Zone of skin (tissue), 1 donor: Measurements from ENCODE around the genes HTRA1, GPR26 and CPXM2.

DNA sequence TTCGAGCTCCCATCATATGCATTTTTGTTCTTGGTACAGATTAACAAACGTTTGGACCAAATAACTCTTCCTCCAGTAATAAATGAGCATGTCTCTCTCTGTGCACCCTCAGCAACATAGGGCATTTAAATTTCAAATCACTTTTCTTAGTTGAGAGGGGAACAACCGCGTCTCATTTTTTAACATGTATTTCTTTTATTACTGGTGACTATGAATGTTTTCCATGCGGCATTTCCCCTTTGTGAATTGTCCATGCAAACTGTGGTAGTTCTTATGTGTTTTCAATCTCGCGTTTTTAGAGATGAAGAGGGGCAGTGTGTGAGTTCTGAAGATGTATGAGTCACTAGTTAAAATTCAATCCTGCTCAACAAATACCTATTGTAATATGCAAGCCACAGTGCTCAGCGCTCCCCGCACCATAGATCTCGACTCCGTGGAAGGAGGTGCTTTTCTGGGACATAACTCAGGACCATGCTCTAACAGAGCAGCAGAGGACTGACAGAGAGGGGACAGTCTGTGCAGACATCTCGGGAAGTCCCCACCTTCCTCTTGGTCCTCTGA lies 43.0 kb upstream of the PLEKHA1 start:
- RRBS: no CpG with 5 or more reads among the region's 12 CpGs

GRCh38 chr10:122348389-122348769 lies 26.1 kb upstream of the PLEKHA1 start:
- RRBS: no CpG with 5 or more reads among the region's 5 CpGs

- RRBS: 1% methylated on average over 5 of the region's 18 CpGs
These were observed 375 bp upstream of the PLEKHA1 start for GRCh38 chr10:122374151-122374514.

- RRBS: no CpG with 5 or more reads among the region's 4 CpGs
These were observed 32.2 kb upstream of the ARMS2 start for GRCh38 chr10:122422147-122422770.

DNA sequence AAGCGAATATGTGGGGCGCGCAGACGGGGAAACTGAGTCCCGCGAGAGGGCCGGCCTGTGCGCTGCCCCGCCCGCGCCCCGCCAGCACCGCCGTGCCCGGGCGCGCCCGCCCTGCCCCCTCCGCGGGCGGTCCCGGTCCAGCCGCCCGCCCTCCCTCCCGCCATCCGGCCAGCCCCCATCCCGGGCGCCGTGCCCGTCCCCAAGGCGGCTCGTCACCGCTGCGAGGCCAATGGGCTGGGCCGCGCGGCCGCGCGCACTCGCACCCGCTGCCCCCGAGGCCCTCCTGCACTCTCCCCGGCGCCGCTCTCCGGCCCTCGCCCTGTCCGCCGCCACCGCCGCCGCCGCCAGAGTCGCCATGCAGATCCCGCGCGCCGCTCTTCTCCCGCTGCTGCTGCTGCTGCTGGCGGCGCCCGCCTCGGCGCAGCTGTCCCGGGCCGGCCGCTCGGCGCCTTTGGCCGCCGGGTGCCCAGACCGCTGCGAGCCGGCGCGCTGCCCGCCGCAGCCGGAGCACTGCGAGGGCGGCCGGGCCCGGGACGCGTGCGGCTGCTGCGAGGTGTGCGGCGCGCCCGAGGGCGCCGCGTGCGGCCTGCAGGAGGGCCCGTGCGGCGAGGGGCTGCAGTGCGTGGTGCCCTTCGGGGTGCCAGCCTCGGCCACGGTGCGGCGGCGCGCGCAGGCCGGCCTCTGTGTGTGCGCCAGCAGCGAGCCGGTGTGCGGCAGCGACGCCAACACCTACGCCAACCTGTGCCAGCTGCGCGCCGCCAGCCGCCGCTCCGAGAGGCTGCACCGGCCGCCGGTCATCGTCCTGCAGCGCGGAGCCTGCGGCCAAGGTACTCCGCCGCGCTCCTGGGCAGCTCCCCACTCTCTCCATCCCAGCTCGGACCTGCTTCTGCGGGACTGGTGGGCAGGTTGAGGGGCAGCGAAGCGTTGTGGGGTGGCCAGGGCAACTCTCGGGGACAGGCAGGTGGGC lies at the start of gene HTRA1:
Gene HTRA1, plus strand, starts transcription at position 256 of the 967 bp plus-strand sequence.
- RRBS: 1% methylated on average over 51 of the region's 137 CpGs

- RRBS: no CpG with 5 or more reads among the region's 9 CpGs
These were observed 44.9 kb upstream of the DMBT1 start for GRCh38 chr10:122515723-122515966.

GRCh38 chr10:122636884-122637459 lies 35.7 kb upstream of the SPADH start:
- RRBS: no CpG with 5 or more reads among the region's 9 CpGs

GRCh38 chr10:122878748-122879470 lies 472 bp downstream of the FAM24B start:
- RRBS: no CpG with 5 or more reads among the region's 29 CpGs

- RRBS: no CpG with 5 or more reads among the region's 17 CpGs
These were observed 30.4 kb downstream of the ACADSB start for GRCh38 chr10:123038886-123039871.

GRCh38 chr10:123150471-123151276 lies 2.7 kb downstream of the HMX2 start:
- RRBS: 7% methylated on average over 27 of the region's 54 CpGs

DNA sequence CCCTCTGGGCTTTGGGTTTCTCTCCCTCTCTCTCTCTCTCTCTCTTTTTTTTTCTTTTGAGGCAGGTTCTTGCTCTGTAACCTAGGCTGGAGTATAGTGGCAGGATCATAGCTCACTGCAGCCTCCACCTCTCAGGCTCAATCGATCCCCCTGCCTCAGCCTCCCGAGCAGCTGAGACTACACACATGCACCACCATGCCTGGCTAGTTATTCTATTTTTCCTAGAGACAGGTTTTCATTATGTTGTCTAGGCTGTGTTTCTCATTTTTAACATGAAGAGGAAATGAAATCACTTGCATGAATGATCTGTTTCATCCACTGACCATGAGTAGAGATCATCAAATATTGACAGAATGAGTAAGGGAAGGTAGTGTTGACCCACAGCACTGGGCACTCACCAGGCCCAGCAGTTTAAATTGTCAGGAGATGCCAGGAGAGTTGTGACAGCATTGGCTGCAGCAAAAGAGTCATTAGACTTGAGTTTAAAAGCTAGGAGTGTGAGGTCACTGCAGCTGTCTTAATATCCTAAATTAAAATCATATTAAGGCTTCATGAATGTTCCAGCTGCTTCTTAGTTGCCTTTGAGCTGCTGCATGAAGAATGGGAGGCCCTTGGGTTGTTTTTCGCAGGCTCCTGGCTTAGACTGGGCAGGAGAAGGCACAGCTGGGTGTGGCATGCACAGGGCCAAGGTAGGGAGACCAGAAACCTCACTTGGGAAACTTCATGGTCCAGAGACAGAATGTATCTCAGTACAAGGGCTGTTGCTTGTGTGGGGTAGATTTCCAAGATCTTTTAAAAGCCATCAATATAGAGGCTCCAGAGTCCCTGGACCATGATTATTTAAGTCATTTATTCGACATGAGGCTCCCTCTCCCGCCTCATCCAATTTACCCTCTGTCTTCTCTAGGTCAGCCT lies 49.7 kb downstream of the BUB3 start:
- RRBS: no CpG with 5 or more reads among the region's 5 CpGs

GRCh38 chr10:123665915-123666450 lies at the start of gene GPR26:
GPR26 (plus strand) TSS chr10:123666355.
- RRBS: 4% methylated on average over 16 of the region's 61 CpGs

GRCh38 chr10:123889875-123890559 lies 1.6 kb downstream of the CPXM2 start:
- RRBS: no CpG with 5 or more reads among the region's 12 CpGs

DNA sequence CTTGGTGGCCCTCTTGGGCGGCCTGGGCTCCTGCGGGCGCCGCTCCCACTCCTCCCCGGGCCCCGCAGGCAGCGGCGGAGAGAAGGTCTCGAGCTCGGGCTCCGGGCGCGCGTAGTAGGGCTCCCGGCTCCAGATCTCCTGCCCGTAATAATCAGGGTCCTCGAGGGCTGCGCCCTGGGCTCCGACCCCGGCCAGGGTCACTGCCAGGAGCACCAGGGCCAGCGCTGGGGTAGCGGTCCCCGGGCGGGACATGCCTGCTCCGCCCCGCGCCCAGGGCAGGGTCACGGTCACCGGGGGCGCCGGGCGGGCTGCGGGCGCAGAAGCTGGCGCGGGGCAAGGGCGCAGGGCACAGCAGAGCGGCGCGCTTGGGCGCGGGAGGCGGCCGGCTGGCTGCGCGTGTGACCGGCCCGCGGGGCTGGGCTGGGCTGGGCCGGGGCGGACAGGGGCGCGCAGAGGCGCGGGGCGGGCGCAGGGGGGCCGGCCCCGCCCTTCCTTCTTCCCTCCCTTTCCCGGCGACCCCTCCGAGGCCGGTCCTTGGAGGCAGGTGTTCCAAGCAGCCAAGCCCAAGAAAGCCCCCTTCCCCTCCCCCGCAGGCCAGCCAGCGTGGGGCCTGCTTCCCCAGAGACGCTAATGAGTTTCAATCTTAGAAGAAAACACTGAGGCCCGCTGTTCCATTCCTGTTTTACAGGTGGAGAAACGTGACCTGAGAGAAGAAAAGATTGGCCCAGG lies at the start of gene CPXM2:
Gene CPXM2, minus strand, starts transcription at position 400 of the 729 bp plus-strand sequence.
- RRBS: 9% methylated on average over 47 of the region's 68 CpGs

GRCh38 chr10:124063649-124064754 lies 29.4 kb downstream of the CHST15 start:
- RRBS: no CpG with 5 or more reads among the region's 22 CpGs

DNA sequence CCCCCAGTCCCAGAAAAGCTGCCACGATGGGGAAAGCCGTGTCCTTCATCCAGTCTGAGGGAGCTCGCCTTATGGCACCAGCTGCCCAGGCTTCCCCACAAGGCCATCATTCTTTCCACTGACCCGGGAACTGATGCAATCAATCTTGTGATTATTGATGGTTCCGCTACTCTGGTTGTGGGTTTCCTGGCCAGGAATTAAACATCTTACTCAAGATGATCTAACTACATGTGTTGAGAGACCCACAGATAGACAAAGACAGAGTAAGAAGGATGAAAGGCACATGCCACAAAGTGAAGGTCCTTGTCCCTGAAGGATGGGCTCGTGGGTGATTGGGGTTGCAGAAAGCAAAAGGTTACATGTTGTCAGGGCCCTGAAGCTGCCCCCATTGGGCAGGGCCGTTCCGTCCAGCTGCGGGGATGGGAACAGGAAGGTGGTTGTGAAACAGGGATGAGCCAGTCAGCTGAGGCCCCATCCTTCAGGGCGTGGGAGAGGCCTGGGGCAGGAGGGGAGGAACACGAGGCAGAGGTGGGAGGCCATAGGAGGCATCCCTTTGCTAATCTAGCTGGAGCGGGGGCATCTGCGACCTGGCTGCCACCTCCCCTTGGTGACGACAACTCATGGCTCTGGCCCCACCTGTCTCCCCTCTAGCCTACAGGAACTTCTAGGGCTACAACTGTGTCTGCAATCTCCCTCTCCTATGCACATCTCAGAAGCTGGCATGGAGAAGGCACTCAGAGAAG lies 127.5 kb downstream of the OAT start:
- RRBS: no CpG with 5 or more reads among the region's 14 CpGs

- RRBS: 1% methylated on average over 19 of the region's 68 CpGs
These were observed 29.6 kb downstream of the OAT start for GRCh38 chr10:124388959-124389689.

- RRBS: no CpG with 5 or more reads among the region's 5 CpGs
These were observed 127.3 kb downstream of the LHPP start for GRCh38 chr10:124589068-124589267.

DNA sequence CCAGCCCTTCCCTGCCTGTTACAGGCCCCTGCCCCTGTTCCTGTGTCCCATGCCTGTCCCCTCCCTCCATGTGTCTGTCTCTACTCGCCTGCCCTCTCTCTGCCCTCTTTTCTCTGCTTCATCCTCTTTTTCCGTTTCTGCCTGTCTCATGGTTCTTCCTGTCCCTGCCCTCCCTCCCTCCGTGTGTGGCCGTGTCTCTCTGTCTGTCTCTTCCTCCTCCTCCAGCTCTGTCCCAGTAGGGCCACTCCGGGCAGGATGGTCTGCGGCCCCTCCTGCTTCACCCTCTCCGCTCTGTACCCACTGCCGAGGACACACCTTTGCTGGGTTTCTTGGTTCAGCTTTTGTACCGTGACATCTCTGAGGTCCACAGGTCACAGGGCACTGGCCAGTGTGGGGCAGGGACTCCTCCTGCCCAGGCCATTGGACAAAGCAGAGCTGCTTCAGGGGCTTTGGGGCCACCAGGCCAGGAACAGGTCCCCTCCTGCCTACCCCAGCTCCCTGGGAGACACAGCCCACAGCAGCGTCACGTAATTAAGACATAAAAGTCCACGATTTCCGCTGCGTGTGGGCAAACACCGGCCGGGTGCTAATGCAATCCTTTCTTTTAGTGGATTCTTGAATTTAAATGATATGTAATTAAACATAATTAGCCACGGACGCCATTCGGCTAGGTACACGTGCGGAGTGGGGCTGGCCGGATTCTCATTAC lies 137.2 kb downstream of the FAM53B start:
- RRBS: 83% methylated on average over 1 of the region's 22 CpGs

DNA sequence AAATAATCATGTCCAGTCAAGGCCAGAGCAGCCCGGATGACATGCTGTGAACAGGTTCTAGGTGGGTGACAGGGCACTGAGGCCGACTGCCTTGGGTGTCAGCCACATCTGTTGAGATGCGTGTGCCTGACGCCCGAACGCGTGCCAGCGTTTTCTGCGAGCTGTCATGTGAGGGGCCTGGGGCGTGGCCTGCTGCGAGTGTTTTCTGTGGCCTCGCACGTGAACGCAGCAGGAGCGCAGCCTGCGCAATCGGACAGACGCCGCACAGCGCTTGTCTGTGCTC lies 118.3 kb downstream of the FAM53B start:
- RRBS: 65% methylated on average over 1 of the region's 20 CpGs